Cardiac septum (tissue), 1 donor: ENCODE measurements around a stretch of chr4.

GRCh38 chr4:1784967-1785585 is 8.0 kb upstream of the FGFR3 start:
- PRO-cap: no peak

GRCh38 chr4:1793403-1794379 is 598 bp downstream of the FGFR3 start:
- PRO-cap: bidirectional peak, plus-strand start at chr4:1793783, minus-strand start at chr4:1793603

DNA sequence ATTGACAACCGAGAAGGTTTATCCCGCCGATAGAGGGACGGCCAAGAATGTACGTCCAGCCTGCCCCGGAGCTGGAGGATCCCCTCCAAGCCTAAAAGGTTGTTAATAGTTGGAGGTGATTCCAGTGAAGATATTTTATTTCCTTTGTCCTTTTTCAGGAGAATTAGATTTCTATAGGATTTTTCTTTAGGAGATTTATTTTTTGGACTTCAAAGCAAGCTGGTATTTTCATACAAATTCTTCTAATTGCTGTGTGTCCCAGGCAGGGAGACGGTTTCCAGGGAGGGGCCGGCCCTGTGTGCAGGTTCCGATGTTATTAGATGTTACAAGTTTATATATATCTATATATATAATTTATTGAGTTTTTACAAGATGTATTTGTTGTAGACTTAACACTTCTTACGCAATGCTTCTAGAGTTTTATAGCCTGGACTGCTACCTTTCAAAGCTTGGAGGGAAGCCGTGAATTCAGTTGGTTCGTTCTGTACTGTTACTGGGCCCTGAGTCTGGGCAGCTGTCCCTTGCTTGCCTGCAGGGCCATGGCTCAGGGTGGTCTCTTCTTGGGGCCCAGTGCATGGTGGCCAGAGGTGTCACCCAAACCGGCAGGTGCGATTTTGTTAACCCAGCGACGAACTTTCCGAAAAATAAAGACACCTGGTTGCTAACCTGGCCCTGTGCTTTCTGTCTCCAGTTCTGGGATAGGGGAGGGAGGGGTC is 15.3 kb downstream of the FGFR3 start:
- PRO-cap: no peak

GRCh38 chr4:1816258-1817131 is 23.4 kb downstream of the FGFR3 start:
- PRO-cap: no peak

GRCh38 chr4:1822117-1822842 is 29.2 kb downstream of the FGFR3 start:
- PRO-cap: no peak

- PRO-cap: bidirectional peak, plus-strand start at chr4:1857218, minus-strand start at chr4:1857053
These were observed 853 bp upstream of the LETM1 start for GRCh38 chr4:1856625-1857392.

DNA sequence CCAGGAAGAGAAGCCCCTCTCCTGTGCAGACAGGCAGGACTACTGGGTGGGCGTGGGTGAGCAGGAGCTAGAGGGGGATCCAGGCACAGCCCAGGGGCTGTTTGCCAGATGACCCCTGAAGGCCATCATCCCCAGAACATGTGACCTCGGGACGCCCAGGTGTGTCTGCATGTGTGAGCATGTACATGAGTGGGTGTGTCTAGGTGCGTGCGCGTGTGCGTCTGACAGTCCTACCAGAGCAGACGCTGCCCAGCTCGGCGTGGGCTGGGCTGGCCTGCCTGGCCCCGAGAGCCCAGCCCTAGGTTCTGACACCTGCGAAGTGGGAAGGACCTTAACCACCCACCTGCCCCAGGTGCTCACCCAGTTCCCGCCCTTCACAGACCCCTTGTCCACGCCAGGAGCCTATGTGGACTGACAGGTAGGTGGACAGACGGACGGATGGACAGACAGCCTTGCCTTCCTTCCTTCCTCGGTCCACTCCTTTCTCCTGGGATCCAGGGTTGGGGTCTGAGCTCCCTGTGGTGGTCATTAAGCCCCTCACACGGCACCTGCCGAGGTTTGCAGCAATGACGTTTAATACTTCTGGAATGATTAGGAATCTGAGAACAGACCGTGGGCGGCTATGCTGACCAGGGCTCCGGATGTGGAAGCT is 7.9 kb upstream of the HAUS3 start:
- PRO-cap: no peak

GRCh38 chr4:2257466-2257923 is 4.4 kb downstream of the MXD4 start:
- PRO-cap: no peak

DNA sequence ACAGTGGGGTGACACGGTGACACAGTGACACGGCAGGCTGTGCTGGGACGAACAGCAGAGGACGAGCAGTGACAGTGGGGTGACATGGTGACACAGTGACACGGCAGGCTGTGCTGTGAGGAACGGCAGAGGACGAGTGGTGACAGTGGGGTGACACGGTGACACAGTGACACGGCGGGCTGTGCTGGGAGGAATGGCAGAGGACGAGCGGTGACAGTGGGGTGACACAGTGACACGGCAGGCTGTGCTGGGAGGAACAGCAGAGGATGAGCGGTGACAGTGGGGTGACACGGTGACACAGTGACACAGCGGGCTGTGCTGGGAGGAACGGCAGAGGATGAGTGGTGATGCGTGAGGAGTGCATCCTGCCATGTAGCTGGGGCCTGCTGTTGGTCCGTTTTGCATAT is 36.0 kb upstream of the MXD4 start:
- PRO-cap: no peak

DNA sequence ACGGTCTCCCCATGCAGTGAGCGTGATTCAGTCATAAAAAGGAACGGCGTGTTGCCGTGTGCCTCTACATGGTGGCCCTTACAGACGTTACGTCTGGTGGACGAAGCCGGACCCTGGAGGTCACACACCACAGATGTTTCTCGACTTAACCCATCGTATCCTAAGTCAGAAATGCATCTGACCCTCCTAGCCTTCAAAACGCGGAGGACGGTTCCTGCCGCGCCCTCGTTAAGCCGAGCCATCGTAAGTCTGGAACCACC is 40.8 kb upstream of the MXD4 start:
- PRO-cap: no peak

GRCh38 chr4:2365203-2365849 is 53.1 kb downstream of the ZFYVE28 start:
- PRO-cap: no peak

DNA sequence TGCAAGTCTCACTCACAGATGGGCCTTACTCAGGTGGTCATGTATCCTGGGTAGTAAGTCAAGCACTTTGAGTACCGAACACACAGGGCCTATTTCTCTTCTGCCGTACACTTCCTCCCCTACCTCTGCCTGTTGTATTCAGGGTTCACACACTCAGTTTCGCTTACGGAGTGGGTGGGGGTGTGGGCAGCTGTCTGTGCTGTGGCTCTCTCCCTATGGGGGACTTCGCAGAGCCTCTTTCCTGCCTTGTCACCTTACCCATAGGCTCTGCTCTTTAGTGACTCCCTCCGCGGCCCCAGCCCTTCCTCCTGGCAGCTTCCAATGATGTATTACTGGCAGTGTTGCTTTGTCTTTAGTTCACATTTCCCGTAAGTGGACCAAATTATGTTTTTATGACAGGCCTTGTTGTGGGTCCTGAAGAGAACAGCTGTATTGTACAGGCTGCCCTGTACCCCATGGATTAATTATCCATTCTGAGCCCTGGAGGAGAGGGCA is 34.4 kb downstream of the FAM193A start:
- PRO-cap: no peak

DNA sequence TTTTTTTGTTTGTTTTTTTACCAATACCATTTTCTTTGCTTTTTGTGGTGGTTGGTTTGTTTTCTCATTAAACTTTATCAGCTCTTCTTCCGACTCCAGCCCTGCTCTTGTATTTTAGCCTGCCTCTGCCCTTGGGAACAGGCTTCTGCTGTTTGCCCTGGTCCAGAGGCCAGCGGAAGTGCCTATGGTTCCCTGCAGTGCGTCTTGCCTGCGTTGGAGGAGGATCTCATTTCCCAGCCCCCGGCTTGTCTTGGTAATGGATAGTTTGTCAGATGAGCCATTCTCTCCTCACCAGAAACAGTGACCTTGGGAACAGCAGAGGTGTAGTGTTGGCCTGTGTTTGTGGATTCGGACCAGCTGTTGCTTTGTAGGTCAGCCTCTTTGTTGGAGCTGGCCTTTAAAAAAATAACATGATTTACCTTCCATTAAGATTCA is 60.9 kb downstream of the FAM193A start:
- PRO-cap: no peak

- PRO-cap: no peak
These were observed 11.7 kb upstream of the TNIP2 start for GRCh38 chr4:2767739-2768262.

GRCh38 chr4:2790911-2791146 is 2.1 kb upstream of the SH3BP2 start:
- PRO-cap: no peak

GRCh38 chr4:2812803-2813477 is 20.1 kb downstream of the SH3BP2 start:
- PRO-cap: no peak

- PRO-cap: no peak
These were observed 24.0 kb upstream of the ADD1 start for GRCh38 chr4:2819646-2820037.

DNA sequence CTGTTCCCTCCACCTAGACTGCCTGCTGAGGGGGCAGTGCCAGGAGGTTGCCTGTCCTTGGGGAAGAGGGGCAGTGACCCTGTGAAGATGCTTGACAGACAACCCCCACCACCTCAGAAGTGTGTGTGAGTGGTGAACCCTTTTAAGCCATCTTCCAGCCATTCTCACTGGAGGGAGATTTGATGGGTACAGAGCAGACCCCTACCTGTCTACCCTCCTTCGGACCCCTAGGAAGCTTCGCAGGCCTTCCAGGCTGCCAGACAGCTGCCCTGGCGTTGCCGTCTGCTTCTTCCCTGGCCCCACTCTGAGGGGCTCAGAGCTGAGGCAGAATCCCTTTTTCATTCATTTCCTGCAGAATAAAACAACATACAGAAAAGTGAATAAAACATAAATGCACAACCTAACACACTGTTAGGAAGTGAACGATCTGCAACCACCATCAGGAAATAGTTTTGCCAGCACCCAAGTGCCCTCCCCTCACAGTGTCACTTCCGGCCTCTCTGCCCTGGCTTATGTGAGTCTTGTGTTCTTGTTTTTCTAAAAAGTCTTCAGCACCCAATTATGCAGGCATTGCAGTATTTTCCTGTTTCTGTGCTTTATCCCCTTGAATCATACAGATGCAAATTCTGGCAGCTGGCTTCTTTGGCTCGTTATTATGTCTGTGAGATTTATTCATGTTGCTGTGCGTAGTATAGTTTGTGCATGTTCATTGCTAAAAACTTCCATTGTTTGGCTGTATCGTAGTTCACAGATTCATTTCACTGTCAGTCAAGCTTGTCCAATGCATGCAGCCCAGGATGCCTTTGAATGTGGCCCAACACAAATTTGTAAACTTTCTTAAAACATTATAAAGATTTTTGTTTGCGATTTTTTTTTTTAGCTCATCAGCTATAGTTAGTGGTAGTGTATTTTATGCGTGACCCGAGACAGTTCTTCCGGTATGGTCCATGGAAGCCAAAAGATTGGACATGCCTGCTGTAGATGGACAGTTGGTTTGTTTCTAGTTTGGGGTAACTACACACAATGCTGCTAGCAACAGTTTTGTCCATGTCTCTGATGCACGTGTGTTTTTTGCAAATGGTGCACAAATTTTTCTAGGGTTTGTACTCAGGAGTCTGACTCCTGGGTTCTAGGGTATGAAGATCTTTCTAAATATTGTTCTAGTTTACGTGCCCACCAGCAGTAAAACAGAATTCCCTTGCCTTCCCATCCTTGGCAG is 5.5 kb upstream of the ADD1 start:
- PRO-cap: no peak

GRCh38 chr4:2862410-2863042 is 18.9 kb downstream of the ADD1 start:
- PRO-cap: unidirectional peak, minus-strand start at chr4:2862641

GRCh38 chr4:2875649-2876283 is 32.1 kb downstream of the ADD1 start:
- PRO-cap: no peak